Neural progenitor cell (in vitro differentiated cells): ENCODE measurements around a stretch of chr21.

DNA sequence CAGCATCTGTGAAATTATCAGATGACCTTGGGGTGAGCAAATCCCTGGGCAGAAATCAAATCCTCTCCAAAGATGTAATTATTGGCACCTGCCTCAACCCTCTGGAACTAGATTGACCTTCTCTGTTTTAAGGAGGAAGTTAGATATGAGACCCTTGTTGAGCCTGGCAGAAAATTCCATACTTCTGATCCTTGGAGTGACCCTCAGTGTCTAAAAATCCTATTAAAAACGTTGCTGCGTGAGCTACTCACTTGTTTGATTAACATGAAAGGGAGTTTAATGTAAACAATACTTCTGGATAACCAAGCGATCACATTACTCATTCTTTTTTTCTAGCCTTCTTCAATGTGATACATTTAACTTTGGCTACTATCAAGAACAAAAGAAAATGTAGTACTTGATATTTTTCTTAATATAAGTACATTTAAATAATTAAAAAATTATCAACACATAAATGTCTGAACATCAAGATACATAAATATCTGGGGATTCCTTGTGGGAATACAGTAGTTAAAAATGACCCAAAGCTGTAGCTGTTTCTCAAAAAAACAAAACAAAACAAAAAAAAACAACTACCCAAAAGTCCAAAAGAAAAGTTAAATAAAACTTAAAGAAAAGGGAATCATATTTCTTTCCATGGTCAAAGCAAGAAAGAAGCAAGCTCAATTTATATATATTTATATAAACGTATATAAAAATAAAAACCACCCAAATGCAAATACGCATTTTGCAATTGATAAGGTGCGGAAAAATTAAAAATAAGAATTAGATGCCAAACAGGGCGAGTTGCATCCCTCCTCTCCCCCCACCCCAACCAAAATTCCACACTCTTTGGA lies 122.3 kb downstream of the CLIC6 start:
- RAMPAGE, long total RNA = no peak

DNA sequence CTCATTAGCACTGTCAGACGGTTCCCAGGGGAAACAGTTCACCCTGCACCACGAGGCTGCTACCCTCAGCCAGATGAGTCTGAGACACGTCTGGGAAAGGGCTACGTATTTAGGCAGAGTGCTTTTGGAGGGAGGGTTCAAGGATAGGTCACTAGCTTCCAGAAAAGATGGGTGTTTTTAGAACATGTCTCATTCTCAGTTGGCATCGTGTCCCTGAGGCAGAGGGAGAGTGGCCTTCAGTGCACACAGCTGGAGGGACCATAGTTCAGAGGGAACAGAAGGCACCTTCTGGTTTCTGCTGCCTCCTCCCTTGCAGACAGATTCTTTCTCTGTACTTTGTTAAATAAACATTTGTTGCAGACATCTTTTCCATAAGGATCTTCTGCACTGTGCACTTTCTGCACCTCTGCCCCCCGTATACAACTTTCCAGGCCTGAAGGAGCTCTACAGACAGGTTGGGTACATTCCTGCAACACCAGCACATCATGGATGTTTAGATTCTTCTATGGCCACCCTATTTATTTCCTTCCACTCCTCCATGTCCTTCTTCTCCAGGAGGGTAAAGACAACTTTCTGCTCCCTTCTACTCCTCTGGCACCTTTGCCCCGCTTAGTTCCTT lies 140.0 kb downstream of the CLIC6 start:
- RAMPAGE, long total RNA = no peak

DNA sequence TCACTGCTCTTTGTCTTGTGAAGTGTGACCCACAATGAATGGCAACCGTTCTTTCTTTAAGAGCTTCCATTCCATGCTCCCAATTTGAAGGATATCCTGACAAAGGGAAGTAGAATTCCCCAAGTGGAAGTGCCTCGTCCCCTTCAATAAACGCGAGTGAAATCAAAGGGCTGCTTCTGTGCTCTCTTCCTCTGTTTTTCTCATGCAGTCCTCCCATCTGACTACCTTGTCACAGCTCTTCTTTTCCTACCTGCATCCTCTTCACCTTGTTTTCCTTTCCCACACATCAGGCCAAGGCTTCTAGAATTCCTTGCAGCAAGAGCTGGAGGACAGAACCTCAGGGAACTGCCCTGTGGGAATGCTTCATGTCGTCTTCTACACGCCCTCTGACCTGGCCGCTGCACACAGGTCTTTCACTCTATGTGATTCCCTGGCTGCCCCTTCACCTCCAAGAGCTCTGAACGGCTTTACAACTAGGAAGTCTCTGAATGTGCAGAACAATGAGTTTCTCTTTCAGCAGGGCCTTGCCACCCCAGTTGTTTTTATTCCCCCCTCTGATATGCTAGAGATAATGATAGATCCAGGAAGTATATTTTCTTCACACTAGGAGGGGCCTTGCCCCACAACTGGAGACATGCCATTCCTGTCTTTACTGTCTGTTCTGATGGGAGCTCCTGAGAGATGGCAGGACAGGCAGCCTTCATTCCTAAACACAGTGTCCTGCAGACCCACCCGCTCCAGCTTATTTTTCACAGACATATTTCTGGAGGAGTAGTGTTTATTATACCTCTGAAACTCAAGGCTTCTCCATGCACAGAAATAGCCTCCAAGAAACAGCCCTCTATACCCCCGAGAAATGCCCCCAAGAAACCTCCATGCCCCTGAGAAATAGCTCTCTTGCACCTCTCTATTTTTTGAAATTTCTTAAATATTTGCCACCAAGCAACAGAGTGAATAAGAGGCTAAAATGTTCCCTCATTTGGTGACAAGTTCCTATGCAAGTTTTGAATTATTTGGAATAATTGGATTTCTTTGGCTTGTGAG lies 142.7 kb downstream of the CLIC6 start:
- RAMPAGE, long total RNA = no peak

DNA sequence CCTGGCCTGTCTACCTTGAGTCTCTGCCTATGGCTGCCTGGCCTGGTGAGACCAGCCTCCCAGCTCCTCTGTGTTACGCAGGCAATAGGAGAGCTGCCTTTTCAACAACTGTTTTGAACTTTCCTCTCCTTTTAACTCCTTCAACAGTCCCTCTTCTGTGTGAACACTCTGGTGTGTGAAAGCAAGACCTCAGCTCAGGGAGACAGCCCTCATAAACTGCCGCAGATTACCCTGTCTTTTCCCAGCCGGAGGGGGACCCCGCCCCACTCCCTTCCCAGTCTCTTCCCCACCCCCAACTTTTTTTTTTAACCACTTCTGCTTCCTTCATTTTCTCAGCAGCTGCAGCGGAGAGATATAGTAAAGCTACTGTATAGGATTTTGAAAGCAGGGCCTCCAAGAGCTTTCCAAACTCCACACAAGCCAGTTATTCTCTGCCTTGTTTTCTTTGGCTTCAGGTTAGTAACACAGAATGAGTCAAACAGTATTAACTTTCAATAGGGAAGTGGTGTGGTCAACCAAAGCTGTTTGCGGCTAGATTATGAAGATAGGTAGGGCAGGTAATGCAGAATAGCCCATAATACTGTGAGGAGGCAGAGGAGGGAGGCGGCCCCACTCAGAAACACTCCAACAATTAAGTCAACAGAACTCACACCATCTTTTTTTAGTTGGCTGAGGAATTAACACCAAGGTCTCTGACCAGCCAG lies 176.8 kb downstream of the CLIC6 start:
- RAMPAGE, long total RNA = no peak

GRCh38 chr21:34873730-34874401 lies 175.2 kb downstream of the RUNX1 start:
- RAMPAGE, long total RNA = no peak

GRCh38 chr21:34881493-34882423 lies 167.3 kb downstream of the RUNX1 start:
- RAMPAGE, long total RNA = no peak

DNA sequence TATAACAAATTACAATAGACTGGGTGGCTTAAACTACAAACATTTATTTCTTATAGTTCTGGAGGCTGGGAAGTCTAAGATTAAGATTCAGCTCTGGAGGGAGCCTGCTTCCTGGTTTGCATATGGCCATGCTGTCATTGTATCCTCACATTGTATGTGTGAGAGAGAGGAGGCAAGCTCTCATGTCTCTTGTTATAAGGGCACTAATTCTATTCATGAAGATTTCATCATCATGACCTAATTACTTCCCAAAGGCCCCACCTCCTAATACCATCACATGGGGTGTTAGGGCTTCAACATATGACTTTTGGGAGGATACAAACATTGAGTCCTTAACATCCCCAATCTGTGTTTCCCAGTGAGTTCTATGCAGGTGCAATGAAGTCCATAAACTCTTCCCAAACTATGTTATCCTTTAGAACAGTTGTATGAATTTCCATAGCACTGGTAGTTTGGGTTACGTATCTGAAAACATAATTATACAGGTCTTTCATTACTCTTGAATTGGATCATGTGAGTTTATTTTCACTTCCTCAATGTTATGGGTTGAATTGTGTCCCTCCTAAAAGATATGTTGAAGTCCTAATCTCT lies 124.3 kb downstream of the RUNX1 start:
- RAMPAGE, long total RNA = no peak

GRCh38 chr21:35102676-35103427 lies 53.8 kb upstream of the RUNX1 start:
- RAMPAGE, long total RNA = no peak

DNA sequence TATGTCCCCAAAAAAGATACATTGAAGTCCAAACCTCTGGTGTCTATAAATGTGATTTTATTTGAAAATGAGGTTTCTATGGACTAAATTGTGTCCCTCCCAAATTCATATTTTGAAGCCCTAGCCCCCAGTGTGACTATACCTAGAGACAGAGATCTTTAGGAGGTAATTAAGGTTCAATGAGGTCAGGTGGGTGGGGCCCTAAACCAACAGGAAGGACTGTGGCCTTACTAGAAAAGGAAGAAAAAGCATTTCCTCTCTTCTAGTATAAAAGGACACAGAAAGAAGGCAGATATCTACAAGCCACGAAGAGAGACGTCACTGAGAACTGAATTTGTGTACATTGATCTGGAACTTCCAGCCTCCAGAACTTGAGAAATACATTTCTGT lies 123.1 kb upstream of the RUNX1 start:
- RAMPAGE, long total RNA = no peak

GRCh38 chr21:35203237-35203738 lies 154.2 kb upstream of the RUNX1 start:
- RAMPAGE, long total RNA = no peak

DNA sequence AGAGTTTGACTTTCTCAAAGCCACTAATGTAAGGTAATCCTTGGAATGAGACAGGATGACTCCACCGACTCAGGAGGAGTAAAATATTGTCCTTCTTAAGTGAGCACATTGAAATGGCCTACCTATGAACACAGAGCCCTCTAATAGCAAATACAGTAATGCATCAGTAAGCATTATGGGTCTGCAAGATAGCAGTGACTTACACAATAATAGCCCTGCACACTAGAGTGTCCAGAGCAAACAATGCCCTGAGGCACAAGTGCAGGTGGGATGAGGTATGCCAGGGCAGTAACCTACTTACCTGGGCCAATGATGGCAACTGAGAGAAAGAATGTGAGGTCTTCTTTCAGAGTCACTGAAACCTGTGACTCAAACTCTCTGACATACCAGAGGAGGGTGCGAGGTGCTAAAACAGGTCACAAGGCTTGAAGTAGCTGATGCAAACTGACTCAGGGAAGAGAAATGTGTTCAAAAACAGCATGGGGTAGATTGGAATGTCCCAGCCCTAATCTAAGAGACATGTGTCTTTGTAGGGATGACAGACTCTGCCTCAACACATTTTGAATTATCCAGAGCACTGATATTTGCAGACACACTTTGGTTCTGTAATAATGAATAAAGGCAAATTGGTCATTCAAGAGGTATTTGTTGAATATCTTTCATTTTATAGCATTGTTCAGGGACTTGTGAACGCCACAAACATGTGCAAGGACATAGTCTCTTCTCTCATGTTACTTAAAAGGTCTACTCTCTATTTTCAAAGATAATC lies 168.5 kb upstream of the RUNX1 start:
- RAMPAGE, long total RNA = no peak

- RAMPAGE, long total RNA = no peak
Observed at GRCh38 chr21:35503520-35504092, 454.5 kb upstream of the RUNX1 start.

- RAMPAGE, long total RNA = no peak
Observed at GRCh38 chr21:36004909-36005831, 55.2 kb downstream of the SETD4 start.

DNA sequence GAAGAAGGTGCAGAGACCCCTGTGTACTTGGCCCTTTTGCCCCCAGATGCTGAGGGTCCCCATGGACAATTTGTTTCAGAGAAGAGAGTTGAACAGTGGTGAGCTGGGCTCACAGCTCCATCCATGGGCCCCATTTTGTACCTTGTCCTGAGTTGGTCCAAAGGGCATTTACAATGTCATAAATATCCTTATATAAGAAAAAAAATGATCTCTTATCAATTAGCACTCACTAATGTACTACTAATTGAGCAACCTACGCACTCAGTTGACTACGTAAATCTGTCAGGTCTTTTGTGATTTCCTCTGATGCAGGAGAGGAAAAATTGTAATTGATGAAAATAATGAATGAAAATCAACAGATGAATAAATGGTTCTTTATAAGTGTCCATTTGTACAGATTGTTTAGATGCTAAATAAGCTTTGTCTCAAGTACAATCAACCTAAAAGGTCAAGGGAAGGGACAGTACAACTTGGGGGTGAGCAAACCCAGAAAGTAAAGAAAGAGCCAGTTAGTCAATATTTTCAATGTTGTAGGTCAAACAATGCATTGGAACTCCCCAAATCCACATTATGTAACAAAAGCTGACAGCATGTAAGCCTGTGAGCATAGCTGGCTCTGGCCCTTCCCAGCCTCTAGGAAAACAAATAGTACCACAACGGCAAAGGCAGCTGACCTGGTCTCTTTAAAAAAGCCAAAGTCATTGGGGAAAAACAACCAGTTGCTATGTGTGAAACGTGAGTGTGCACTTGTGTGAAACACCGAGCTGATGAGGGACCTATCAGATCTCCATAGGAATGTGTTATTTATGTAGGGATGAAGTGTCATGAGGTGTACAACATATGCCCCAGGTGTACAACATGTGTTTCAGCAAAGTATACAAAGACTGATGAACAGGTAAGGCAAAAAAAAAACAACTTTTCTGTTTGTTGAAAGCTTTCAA lies 3.2 kb downstream of the CBR1 start:
- RAMPAGE, long total RNA = no peak

- RAMPAGE, long total RNA = no peak
Observed at GRCh38 chr21:36080426-36080849, 10.6 kb downstream of the CBR1 start.

DNA sequence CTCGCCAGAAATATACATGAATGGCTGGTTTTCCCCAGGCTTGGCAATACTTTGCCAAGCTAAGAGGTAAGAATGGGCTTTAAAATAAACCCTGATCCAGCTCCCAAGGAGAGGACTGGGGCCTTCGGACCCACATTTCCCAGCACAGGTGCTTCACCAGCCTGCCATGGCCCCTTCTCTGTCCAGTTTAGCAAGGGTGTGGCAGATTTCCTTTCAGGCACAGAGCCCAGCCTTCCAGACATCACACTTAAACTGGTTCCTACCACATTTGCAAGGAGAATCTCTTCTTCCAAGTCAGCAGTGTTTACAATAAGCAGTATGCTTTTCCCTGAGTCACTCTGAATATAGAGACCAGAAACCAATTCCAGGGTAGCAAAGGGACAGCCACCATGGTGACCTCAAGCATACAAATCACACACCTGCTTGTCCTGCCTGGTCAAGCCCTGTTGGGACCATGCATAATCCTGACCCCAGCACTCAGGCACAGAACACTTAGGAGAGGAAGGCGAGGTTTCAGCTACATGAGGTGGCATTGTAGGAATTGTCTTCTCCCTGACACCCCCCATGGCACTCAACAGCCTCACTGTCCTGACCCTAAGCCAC lies 8.7 kb upstream of the CBR3 start:
- RAMPAGE, long total RNA = no peak

GRCh38 chr21:36155253-36155975 lies 1.2 kb upstream of the DOP1B start:
- RAMPAGE, long total RNA = no peak

DNA sequence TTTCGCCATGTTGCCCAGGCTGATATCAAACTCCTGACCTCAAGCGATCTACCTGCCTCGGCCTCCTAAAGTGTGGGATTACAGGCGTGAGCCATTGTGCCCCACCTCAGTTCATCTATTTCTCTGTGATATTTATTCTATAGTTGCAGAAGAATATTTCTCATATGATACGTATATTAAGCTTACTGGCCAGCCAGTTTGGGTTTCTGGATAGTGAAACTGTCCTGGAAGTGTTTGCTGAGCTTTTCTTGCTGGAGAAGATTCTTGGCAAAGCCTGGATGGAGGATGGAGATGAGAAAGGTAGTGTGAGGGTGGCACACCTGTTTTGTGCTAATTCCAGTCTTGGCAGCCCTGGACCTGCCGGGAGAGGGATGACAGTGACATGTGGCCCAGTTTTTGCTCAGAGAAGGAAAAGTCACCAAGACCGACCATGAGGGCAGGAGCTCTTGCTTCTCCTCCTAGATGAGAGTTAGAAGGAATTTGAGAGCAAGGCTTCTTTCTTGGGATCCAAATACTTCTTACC lies 34.0 kb downstream of the DOP1B start:
- RAMPAGE, long total RNA = no peak

GRCh38 chr21:36198741-36199176 lies 42.1 kb downstream of the DOP1B start:
- RAMPAGE, long total RNA = no peak

GRCh38 chr21:36382407-36382606 lies 2.9 kb upstream of the CHAF1B start:
- RAMPAGE, long total RNA = no peak